Lower leg skin (tissue), 2 donors: Measurements from ENCODE around the gene SPTLC1.

DNA sequence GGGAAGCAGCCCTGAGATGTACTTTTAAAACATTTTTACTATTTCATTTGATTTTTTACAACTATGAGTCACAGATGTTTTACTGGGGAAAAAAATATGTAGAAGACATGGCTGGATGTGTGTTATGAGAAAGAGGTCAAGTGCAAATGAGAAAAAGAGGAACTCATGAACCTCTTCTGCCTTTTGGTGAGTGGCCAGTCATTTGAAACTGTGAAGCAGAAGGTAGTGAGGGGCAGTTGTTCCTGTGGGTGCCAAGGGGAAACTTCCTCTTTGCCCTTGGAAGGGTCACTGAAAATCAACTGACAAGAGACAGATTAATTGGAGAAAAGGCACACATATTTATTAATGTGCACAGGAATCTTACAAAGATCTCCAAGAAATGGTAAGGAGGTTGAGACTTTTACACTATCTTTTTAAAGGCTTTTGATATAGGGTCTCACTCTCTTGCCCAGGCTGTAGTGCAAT lies 31.2 kb upstream of the SYK start:
- PRO-cap, result no peak
- RAMPAGE, long total RNA, 2 experiments, result no peak in any of the 2 experiments

- PRO-cap, result no peak
- RAMPAGE, long total RNA, 2 experiments, result no peak in any of the 2 experiments
These were observed 52.6 kb downstream of the SYK start for GRCh38 chr9:90854281-90854608.

DNA sequence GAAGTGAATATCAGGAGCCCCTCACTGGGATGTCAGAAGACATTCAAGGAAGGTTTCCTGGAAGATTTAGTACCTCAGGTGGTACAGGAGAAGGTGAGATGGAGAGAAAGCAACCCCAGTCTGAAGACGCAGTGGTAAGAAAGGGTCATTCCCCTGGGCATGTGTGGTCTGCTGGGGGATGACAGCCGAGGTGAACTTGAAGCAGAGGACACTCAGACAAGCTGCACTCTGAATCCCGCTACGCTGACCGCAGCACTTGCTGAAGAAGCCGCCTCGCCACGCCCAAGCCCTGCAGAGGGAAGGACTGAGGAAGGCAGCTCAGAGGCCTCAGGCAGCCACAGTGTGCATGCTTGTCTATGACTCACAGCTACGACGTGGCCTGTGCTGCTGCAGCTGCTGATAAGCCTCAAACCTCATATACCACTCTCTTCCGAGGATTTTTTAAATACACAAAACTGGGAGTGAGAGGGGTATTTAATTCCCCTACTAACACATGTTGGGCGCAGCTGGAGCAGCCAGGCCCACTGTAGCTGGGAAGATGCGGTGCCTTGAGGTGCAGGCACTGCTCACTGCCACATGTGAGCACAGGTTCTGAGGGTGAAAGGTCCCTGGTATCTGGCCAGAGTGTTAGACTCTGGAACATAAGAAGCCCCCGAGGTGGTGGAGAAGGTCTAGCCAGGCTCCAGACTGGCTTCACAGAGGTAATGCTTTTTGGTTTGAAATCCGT lies 197.0 kb downstream of the AUH start:
- PRO-cap, result no peak
- RAMPAGE, long total RNA, 2 experiments, result no peak in any of the 2 experiments

- PRO-cap, result no peak
- RAMPAGE, long total RNA, 2 experiments, result no peak in any of the 2 experiments
These were observed 79.7 kb downstream of the AUH start for GRCh38 chr9:91281559-91282897.

GRCh38 chr9:91409758-91410230 lies 13.8 kb downstream of the NFIL3 start:
- PRO-cap, result no peak
- RAMPAGE, long total RNA, 2 experiments, result no peak in any of the 2 experiments

DNA sequence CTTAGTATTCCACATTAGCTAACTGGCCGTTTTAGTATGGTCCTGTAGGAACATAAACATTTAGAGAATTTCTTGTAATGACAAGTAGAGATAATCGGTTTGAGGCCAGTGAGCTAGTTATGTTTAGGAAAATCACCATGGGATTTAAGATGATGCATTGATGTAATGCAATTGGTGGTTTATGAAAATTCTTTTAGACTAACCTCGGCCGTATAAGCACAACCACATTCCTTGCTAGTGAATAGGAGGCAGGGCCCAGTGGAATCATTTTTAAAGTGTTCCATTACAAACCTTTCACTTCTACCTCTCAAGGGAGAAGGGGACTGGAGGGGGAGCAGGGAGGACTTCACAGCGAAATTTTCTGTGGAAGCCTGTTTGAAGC lies 71.8 kb upstream of the NFIL3 start:
- PRO-cap, result no peak
- RAMPAGE, long total RNA, 2 experiments, result no peak in any of the 2 experiments

DNA sequence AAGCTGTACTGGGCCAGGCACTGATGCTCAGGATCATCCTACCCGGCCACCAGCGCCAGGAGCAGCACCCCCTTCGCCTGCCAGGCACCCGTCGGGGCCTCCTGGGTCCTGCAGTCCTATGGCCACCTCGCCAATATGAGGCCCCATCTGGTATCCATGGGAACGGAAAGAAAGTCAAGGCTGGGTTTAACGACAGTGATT lies 132.6 kb downstream of the ROR2 start:
- PRO-cap, result no peak
- RAMPAGE, long total RNA, 2 experiments, result no peak in any of the 2 experiments

GRCh38 chr9:91847298-91847501 lies 102.8 kb downstream of the ROR2 start:
- PRO-cap, result no peak
- RAMPAGE, long total RNA, 2 experiments, result no peak in any of the 2 experiments

DNA sequence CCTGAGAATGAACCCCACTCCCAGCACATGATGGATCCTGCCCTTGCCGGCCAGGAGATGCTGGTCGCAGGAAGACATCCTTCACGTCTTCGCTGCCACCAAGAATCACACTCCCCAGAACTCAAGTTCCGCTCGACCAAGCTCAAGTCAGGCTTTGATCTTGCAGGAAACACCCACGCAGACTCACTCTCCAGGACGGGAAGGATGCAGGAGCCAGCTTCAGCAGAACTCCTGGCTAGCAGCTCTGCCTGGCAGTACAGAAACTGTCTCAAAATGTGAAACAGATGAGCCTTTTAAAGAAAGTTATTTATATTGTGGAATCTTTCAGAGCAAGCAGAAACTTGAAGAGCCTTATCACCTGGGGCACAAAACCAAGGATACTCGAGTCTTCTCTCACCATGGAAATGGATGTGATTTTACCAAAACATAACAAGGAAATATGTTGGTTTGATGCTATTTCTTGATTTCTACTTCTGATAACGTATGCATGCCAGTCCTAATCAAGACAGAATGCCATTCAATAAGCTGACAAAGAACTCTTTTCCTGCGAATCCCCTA lies 102.3 kb downstream of the ROR2 start:
- PRO-cap, result no peak
- RAMPAGE, long total RNA, 2 experiments, result no peak in any of the 2 experiments

- PRO-cap, result no peak
- RAMPAGE, long total RNA, 2 experiments, result no peak in any of the 2 experiments
These were observed 61.1 kb downstream of the ROR2 start for GRCh38 chr9:91888627-91889541.

GRCh38 chr9:91896393-91897177 lies 53.4 kb downstream of the ROR2 start:
- PRO-cap, result no peak
- RAMPAGE, long total RNA, 2 experiments, result no peak in any of the 2 experiments

DNA sequence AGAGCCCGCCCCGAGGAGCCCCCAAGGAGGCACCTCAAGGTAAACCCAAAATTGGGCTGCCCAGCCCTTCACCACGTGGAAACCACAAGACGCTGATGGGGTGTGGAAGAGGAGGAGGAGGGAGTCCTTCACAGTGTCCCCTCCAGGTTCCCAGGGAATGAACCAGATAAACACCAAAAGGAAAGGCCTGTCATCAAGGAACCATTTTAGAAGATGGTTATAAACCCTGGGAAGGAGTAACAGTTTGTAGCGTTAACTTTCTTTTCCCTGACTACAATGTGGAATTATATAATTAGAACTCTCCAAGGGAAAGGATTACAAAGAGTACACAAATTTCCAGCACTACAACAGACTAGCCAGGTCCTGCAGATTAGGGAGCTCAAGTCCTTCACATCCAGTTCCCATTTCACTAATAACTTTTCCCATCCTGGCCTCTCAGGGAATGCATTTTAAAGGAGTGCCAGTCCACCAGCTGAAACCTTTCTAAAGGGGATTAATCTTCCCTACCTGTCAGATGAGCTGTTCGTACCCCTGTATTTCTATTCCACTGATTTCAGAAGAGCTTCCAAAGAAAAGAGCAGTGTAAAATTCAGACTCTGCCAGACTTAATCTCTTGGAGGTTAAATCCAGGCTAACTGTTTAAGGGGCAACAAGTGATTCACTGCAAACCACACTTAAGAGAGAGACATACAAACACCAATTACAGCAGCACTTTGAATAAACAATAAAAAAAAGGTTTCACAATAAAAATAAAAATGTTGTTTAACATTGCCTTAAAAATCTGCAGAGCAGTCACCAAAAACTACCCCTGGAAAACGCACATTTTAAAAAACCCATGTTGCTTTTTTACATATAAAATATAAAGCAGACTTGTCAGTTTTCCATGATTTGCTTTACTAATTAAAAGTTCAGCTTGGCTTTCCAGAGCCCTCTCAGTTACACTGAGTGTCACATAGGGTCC lies 3.4 kb downstream of the ROR2 start:
- PRO-cap, result no peak
- RAMPAGE, long total RNA, 2 experiments, result no peak in any of the 2 experiments

DNA sequence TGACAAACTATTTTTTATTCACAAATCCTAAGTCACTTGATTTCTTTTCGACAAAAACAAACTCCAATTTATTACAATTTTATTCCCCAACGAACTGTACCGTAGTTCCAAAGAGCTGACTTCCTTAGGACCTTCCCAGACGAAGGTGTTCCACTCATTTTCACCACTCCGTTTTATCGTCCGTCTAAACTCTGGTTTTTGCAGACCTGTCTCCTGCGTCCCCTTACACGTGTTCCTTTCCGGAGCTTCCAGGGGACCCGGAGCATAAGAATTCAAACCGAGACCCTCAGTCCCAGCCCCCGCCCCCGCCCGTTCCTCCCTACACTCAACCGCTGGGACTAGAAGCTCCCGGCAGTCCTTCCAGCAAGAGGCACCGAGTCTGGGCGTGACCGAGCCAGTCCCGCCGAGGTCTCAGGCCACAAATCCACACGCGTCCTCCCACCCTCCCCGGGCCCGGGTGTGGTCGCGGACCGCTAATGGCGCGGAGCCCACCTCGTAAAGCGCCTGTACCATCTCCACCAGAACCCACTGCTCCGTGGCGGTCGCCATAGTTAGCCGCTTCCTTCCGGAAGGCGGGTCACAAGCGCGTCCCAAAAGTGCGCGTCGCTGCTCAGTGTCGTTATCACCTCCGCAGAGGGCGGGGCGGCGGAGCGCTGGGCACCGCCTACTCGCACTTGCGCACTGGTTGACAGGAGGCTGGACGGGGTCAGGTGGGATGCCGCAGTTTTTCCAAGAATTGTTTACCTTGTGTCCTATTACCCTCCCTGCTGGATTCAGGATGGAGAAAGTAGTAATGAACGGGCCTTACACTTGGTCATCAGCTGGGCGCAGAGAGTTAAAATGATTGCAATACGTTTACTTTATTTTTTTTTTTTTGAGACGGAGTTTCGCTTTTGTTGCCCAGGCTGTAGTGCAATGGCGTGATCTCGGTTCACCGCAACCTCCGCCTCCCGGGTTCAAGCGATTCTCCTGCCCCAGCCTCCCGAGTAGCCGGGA lies at the start of gene SPTLC1:
Gene SPTLC1, minus strand, starts transcription at position 592 of the 996 bp plus-strand sequence.
- PRO-cap, result bidirectional peak, plus-strand start at position 691 of the sequence, minus-strand start at position 592 of the sequence
- RAMPAGE, long total RNA, 2 experiments, result start-site peak on the minus strand in 2 of 2 experiments, centred at positions 561 to 566 of the sequence, 626 to 871 reads per replicate

GRCh38 chr9:92314134-92315340 lies 10.6 kb downstream of the NOL8 start:
- PRO-cap, result no peak
- RAMPAGE, long total RNA, 2 experiments, result start-site peak on the minus strand in 1 of 2 experiments, at chr9:92314419-92314915 at its widest, 32 to 38 reads per replicate

- PRO-cap, result unidirectional peak, minus-strand start at chr9:92680881
- RAMPAGE, long total RNA, 2 experiments, result no peak in any of the 2 experiments
These were observed 10.8 kb upstream of the IPPK start for GRCh38 chr9:92680623-92681168.

GRCh38 chr9:92769335-92769607 lies 4.6 kb upstream of the BICD2 start:
- PRO-cap, result no peak
- RAMPAGE, long total RNA, 2 experiments, result no peak in any of the 2 experiments

DNA sequence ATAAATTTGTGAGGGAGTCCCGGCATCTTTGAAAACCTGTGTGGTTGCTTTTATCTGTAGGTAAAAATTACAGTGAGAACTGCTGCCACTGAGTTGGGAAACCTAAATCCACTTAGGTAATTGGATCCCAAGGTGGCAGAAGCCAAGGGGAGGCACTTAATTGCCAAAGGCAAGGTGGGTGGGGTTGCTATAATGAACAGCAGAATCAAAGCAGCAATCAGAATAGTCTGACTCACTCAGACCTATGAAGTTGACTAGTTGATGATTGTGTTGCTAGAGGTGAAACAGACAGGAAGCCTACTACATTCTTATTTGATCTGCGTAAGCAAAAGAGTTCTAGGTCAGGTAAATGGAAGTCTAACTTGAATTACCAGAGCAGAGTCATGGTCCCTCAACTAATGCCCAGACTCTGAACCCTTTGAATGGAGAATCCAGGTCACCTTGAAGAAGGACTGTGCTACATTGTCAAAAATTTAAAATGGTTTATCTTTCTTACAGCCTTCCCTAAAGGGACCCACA lies 17.3 kb upstream of the BICD2 start:
- PRO-cap, result bidirectional peak, plus-strand start at position 276 of the sequence, minus-strand start at position 38 of the sequence
- RAMPAGE, long total RNA, 2 experiments, result no peak in any of the 2 experiments

DNA sequence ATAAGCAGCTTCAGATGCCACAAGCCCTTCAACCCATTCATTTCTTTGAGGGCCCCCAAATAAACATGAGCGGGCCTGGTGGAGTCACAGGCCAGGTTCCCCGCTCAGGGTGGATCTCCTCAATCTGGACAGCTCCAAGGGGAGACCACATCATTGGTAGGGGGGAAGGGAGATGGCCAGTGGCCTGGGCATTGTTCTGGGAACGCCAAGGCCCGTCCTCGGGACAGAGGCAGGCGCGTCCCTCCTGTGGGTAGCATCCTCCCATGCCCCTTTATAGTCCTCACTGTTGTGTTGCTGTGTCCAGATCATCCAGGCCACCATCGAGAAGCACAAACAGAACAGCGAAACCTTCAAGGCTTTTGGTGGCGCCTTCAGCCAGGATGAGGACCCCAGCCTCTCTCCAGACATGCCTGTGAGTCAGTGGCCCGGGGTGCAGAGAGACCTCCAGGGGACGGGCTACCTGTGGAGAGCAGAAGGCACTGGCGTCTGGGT lies 38.4 kb upstream of the SUSD3 start:
- PRO-cap, result no peak
- RAMPAGE, long total RNA, 2 experiments, result no peak in any of the 2 experiments

DNA sequence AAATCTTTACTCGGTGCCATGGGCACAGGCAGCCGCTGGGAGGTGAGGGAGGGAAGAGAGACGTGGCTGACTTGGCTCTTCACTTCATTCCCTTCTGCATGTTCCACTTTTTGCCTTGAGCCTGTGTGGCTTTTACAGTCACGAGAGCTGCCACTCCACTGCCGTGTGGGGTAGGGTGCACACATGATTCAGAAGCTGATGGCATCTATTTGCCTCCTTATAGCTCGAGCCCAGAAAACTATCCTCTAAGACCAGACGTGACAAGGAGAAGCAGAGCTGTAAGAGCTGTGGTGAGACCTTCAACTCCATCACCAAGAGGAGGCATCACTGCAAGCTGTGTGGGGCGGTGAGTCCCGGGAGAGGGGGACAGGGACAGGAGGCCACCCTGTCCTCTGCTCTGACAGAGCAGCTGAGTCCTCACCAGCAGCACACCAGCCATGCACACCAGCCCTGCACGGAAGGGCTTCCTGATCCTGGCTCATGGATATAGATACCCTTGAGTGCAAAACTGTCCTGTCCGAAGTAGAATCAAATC lies 28.8 kb upstream of the SUSD3 start:
- PRO-cap, result no peak
- RAMPAGE, long total RNA, 2 experiments, result no peak in any of the 2 experiments

DNA sequence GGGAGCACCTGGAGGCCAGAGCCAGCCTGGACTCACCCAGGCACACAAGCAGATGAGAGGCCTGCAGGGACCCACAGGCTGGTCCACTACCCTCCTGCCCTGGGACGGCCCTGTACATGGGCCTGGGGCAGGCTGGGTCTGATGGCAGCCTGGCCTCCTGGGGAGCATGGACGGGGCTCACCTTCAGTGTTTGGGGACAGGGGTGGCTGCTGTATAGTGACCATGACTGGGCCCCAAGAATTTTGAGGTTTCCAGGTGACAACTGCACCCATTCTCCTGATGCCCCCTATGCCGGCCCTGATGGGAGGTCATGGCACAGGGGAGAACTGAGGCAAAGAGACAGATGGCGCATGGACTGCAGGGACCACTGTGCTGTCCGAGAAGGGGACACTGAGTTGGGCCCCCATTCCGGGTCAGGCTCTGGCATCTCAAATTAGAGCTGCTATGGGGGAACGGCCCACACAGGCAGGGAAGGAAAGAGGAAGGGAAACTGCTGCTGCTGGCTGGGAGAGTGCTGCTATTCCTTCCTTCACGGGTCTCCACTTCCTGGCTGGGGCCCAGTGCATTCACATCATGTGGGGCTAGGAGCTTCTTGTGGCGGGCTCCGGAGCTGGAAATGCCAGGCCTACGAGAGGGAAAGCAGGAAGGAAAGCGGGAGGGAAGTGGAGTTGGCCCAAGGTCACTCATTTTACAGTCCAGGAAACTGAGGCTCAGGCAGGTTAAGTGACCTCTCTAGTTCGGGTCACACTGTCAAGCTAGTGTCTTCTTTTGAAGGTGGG lies 1.4 kb upstream of the CARD19 start:
- PRO-cap, result no peak
- RAMPAGE, long total RNA, 2 experiments, result no peak in any of the 2 experiments